Fibroblast of the aortic adventitia (primary cell): ENCODE data around the genes UBA1, GATA1 and KCND1.

GRCh38 chrX:47193412-47194705 lies at the start of gene UBA1:
TSS of gene UBA1 (plus strand) at chrX:47193829.
- CAGE, long polyA plus RNA, result no peak

- CAGE, long polyA plus RNA, result no peak
Observed at GRCh38 chrX:47233202-47234088, 636 bp downstream of the USP11 start.

DNA sequence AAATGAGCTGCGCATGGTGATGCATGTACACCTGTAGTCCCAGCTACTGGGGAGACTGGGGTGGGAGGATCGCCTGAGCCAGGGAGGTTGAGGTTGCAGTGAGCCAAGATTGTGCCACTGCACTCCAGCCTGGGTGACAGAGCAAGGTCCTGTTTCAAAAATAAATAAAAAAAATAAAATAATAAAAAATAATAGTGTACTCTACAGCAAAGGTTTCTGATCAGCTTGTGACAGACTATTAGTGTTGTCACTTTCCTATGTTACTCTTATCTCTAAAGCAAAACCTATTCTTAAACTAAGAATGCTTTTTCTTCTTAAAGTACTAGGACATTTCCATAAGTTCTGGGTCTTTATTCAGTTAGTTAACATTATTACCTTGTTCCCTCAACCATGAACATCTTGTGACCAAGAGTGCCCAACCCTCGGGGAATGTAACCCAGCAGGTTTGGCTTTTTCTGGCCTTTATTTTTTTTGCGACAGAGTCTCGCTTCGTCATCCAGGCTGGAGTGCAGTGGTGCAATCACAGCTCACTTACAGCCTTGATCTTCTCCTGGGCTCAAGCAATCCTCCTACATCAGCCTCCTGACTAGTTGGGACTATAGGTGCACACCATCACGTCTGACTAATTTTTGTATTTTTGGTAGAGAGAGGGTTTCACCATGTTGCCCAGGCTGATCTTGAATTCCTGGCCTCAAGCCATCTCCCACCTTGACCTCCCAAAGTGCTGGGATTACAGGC lies 64.9 kb downstream of the USP11 start:
- CAGE, long polyA plus RNA, result no peak

DNA sequence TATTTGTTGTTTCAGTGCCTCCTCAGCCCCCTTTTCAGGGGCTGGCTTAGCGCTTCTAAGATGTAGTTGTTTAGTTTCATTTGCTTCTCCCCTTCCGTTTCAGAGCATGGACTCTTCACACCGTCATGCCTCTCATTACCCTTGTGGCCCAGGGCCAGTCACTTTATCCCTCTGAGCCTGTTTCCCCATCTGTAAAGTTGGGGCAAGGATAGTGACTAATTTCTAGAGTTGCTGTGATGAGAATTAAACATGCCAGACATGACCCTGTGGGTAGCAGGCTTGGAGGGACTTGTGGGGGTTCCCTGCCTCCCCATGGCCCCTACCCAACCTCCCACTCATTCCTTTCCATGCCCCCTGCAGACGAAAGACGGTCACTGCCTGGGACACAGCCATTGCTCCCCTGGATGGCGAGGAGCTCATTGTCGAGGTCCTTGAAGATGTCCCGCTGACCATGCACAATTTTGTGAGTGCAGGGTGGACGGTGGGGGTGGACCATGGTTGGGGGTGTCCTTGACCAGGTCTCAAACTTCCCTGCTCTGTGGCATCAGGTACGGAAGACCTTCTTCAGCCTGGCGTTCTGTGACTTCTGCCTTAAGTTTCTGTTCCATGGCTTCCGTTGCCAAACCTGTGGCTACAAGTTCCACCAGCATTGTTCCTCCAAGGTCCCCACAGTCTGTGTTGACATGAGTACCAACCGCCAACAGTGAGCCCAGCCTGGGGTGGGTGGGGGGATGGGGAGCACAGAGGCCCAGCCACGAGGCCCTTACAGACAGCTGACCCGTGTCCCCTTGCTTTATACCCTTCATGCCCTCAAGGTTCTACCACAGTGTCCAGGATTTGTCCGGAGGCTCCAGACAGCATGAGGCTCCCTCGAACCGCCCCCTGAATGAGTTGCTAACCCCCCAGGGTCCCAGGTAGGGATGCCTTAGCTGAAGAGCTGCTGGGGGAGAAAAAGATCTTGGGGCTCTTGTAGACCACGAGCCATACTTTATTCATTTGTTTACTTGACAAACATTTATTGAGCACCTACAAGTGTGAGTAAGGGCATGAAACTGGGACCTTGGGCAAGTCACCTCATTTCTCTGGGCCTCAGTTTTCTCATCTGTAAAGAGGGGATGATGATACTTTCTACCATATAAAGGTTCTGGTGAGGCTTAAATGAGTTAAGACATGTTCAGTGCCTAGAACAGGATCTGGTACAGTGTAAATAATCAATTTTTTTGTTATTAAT lies 3.8 kb downstream of the ARAF start:
- CAGE, long polyA plus RNA, result no peak

DNA sequence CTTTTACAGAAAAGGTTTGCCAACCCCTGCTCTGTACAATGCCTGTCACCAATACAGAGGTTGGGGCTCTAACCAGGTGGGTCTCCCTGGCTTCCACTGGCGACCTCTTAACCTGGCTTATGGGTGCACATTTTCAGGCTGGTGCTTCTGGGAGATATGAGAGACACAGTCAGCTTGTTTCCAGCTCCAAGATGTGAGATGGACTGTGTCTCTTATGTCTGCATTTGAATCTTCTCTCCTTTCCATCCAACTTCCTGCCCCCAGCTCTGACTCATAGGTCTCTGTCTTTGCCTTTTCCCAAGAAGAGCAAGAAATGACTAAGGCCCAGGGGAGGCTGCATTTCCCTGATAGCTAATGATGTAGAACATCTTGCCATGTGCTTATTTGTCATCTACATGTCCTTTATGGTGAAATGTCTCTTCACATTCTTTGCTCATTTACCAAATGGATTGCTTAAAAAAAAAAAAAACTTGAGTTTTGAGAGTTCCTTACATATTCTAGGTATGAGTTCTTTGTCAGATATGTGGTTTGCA lies 3.2 kb upstream of the UXT start:
- CAGE, long polyA plus RNA, result no peak

DNA sequence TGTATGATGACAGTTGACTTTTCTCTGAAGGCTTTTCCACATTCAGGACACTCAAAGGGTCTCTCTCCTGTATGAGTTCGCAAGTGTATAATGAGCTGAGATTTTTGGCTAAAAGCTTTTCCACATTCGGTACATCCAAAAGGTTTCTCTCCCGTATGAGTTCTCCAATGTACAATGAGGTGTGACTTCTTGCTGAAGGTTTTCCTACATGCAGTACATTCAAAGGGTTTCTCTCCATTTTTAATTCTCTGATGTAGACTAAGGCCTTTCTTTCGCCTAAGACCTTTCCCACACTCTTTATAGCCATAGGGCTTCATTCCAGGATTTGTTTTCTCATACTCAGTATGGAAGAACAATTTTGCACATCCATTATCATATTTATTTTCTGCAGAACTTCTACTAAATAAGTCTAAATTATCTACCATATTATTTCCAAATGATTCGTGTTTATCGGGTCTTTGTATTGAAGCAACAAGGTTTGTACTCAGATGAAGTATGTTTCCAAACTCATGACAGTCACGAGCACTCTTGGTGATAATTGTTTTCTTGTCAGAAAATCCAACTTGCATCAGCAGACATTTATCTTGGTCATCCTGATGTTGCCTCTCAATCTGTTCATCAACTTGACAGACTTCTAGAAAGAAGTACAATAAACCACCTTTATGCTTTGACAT lies 26.5 kb downstream of the ZNF182 start:
- CAGE, long polyA plus RNA, result no peak

DNA sequence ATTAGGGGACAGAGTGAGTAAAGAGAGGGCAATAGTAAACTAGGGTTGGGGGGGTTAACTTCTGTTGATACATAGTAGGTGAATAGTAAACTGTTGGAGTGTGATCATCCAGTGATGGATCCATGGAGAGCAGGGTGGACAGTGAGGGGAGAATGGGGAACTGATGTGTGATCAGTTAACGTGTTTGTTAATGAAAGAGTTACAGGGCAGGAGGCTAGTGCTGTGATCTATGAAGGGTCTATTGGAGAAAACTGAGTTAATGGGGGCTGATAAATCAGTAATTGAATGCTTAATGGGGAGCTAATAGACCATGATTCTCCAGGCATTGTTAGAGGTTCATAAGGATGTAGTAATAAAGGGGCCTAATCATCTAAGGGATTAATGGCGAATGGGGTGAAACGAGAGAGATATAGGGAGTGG lies 1.1 kb downstream of the FTSJ1 start:
- CAGE, long polyA plus RNA, result no peak

- CAGE, long polyA plus RNA, result no peak
Observed at GRCh38 chrX:48509262-48509952, 615 bp downstream of the PORCN start.

DNA sequence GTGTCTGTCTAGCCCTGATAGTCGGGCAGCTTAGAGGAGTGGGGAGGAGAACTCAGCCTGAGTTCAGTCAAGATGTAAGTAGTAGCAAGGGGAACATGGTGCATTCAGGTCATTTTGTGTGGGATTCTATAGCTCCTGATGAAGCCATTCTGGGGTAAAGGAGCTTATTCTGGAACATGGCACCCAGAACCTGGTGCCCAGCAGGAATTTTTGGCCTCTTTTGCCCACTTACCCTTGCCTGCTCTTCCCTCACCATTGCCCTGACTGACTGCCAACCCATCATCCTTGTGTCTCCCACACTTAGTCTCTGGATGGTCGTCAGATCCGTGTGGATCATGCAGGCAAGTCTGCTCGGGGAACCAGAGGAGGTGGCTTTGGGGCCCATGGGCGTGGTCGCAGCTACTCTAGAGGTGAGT lies 1.7 kb downstream of the RBM3 start:
- CAGE, long polyA plus RNA, result no peak

DNA sequence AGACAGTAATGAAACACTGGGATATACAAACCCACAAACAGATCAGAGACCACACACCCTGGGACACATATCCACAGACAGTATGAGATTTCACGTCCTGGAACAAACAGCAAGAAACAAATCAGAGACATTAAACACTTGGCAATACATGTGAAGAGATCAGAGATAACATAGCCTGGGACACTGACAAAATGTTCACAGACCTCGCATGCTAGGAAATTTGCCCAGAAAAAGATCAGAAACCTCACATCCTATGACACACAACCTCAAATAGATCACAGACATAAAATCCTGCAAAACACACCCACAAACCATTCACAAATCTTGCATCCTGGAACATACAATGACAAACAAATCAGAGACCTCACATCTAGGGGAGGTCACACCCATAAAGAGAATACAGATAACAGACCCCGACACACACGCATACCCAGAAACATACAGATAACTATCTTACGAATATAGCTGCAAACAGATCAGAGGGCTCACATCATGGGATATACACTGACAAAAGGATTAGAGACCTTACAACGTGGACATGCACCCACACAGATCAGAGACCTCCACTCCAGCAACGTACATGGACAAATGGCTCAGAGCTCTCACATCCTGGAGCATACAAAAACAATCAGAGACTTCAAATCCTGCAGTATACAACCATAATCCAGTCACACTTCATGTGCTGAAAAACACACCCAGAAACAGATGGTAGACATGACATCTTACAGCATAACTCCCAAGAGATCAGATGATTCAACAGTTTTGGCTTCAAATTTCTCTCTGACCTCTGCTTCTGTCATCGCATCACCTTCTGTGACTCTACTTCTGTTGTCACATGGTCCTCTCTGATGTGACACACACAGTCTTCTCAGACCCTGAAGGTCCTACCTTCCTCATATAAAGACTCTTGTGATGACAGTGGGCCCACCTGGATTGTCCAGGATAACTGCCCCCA lies 18.3 kb downstream of the SUV39H1 start:
- CAGE, long polyA plus RNA, result no peak

- CAGE, long polyA plus RNA, result no peak
Observed at GRCh38 chrX:48785616-48786957, at the start of gene GATA1. TSS of gene GATA1 (plus strand) at chrX:48786590.

- CAGE, long polyA plus RNA, result no peak
Observed at GRCh38 chrX:48831763-48832516, 3.5 kb downstream of the PCSK1N start.

DNA sequence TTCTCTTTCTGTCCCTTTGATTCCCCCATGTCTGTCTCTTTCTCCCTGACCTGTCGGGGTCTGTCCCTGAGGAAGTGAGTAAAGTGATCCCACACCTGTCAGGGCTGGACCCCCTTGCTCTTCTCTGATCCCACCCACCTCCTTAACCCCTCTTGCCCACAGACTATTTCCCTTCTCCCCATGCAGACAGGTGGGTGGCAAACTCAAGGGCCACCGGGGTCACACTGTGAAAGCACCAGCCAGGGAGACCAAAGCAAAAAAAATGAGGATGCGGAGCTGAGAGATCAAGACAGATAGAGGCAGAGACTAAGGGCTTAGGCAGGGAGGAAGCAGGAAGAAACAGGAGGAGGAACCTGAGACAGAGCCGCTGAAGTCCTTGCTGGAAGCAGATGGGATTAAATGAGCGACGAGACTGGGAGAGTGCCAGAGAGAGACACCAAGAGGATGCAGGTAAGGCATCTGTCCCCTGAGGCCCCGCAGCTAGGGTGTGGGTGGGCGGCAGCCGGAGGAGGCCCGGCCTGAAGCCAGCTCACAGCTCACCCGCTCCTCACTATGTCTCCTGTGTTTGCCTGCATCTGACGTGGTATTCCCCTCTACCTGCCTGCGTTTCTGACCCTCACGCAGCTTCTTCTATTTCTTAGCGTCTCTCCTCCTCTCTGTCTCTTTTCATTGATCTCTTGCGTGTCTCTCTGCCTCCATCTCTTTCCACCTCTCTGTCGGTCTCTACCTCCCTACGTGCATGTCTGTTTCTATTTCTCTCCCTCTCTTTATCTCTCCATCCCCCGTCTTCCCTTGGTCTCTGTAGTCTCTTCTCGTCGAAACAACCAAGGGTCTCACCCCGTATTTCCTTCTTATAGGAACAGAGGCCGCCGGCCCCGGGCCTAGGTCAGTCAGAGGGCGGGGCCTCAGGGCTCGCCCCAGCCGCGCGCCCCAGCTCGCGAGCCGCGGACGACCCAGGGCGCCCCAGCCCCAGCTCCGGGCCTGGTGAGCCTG lies 7.0 kb downstream of the TIMM17B start:
- CAGE, long polyA plus RNA, result no peak

DNA sequence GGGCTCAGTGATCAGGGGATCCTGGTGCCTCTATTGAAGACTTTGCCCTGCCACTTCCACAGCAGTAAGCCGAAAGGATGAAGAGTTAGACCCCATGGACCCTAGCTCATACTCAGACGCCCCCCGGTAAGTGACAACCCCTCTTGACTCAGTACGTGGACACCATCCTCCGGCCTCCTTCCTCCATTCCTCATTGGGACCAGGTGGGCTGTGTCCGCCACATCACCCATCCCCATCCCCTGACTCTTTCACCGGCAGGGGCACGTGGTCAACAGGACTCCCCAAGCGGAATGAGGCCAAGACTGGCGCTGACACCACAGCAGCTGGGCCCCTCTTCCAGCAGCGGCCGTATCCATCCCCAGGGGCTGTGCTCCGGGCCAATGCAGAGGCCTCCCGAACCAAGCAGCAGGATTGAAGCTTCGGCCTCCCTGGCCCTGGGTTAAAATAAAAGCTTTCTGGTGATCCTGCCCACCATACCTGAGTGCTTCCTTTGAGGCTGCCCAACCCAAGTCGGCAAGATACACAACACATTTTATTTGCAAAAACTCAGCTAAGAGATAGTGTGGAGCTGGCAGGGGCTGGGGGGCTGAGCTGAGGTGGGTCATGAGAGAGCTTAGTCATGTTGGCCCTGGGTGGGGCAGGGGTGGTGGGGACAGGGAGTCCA lies 5.1 kb downstream of the PQBP1 start:
- CAGE, long polyA plus RNA, result no peak

- CAGE, long polyA plus RNA, result no peak
Observed at GRCh38 chrX:48910863-48911517, 456 bp downstream of the SLC35A2 start.

GRCh38 chrX:48922752-48923571 lies 4.1 kb upstream of the PIM2 start:
- CAGE, long polyA plus RNA, result no peak

GRCh38 chrX:48961453-48962118 lies 4.2 kb upstream of the OTUD5 start:
- CAGE, long polyA plus RNA, result no peak

DNA sequence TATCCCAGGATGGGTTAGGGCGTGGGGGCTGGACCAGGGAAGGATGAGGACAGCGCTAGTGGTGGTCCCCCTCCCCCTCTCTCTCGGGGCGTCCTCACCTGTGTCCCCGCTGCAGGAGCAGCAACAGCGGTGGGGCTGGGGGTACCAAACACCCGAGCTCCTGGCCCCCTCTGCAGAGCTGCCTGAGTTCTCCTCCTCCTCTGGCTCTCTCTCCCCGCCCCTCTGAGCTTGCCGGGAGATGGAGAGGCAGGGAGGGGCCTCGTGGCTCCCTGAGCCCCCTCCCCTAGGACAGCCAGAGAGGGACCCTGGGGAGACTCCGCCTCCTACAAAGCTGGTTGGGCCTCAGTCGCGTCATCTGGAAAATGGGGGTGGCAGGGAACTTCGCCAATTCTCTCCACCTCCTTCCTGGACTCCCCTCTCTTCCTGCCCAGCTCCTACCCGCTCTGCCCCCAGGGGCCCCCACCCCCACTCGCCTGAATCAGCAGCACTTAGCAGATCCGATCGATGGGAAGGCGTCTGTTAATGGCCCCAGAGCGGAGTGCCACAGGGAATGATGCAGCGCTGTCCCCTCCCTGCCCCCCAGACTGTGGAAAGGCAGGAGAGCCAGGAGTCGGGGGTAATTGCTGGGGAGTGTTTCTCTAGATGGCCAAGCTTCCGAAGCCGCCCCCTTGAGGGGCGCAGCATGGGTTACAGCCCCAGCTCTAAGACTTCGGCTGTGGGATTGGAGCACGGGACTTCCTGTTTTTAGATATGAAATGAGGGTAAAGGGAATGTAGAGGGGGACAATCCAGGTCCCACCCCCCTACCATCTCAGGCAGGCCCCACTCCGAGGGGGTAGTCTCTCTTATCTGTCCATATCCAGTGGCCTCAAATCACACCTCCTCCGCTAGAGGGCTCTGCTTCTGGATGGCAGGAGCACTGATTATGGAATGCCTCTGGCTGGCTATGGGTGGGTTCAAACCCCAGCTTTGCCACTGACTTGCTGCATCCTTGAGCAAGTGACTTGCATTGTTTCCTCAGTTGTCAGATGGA lies at the start of gene KCND1:
TSS of gene KCND1 (minus strand) at position 202 of the 1,032 bp plus-strand sequence.
- CAGE, long polyA plus RNA, result no peak

- CAGE, long polyA plus RNA, result no peak
Observed at GRCh38 chrX:49039739-49041032, 3.0 kb downstream of the TFE3 start.

- CAGE, long polyA plus RNA, result no peak
Observed at GRCh38 chrX:49042763-49043066, 442 bp downstream of the TFE3 start.